A172 (cell line): Measurements from ENCODE around the genes C17orf99, SYNGR2 and BIRC5.

GRCh38 chr17:77461217-77461857, 180.0 kb downstream of the SEPTIN9 start:
- RAMPAGE, long total RNA: no peak

GRCh38 chr17:77472541-77473390, 191.5 kb downstream of the SEPTIN9 start:
- RAMPAGE, long total RNA: no peak

GRCh38 chr17:77489670-77490471, 208.6 kb downstream of the SEPTIN9 start:
- RAMPAGE, long total RNA: no peak

DNA sequence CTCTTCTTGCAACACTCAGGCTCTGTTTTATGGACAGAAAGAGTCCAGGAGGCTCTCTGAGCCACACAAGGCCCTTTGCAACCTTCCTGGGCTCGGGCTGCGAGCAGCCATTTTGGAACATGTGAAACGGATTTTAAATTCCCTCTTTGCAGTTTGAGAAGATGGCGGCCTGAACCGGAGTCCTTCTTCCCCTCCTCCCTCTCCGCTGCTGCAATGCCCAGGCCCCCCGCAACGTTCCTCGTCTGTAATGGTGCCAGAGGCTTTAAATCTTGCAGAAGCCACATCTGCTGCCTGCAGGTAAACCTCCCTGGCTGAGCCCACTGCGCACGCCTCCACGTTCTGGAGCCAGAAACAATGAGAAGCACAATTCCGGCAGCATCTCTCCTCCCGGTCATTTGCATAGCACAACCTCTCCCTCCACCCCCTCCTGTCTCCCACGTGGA, 245.6 kb downstream of the SEPTIN9 start:
- RAMPAGE, long total RNA: no peak

- RAMPAGE, long total RNA: no peak
Measured at GRCh38 chr17:77600830-77601531, 319.7 kb downstream of the SEPTIN9 start.

DNA sequence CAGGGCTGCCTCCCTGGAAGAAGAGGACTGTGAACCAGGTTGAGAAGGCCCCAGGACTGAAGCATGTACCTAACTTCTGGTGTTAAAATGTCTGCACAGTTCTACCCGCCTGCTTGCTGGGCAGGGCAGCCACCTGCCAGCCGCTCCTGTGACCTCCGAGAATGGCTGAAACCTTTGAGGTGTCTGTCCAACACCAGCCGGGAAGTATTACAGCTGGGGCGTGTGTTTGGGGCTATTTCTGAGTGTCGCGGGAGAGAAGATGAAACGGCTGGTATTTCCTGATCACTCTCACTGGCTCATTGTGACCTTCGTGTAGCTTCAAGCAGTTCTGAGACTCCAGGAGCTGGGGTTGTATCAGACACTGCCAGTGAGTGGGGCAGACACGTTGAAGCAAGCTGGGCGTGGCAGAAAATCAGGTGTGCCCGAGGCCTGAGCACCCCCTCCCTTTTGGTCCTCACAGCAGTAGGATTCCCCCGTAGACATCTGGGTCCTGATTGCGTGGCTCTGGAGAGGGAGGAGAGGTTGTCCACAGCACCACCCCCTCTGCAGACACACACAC, 93.8 kb upstream of the TNRC6C start:
- RAMPAGE, long total RNA: no peak

DNA sequence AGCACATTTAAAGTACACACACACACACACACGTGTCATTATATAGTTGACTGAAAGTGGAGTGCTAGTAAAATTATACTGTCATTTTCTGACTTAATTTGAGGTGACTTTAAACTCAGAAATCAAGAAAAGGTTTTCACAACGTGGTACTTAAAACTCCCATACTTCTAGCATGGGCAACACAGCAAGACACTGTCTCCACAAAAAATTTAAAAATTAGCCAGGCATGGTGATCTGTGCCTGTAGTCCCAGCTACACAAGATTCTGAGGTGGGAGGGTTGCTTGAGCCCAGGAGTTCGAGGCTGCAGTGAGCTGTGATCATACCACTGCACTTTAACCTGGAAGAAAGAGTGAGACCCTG, 37.2 kb downstream of the TNRC6C start:
- RAMPAGE, long total RNA: no peak

GRCh38 chr17:78003841-78004506, 45.5 kb downstream of the TNRC6C start:
- RAMPAGE, long total RNA: no peak

DNA sequence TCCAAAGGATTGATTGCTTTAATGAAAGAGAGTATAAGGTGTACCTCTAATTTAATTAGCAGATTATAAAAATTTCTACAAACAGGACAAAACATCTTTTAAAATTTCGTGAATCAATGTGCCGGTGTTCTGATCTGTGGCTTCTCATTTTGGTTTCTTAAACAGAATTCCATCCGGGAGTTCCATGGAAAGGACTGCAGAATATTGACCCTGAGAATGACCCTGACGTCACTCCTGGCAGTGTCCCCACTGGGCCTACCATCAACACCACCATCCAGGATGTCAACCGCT, 35.2 kb downstream of the TMC6 start:
- RAMPAGE, long total RNA: no peak

GRCh38 chr17:78112828-78113392, 15.6 kb downstream of the TMC6 start:
- RAMPAGE, long total RNA: no peak

GRCh38 chr17:78138941-78139548, 7.1 kb upstream of the C17orf99 start:
- RAMPAGE, long total RNA: no peak

DNA sequence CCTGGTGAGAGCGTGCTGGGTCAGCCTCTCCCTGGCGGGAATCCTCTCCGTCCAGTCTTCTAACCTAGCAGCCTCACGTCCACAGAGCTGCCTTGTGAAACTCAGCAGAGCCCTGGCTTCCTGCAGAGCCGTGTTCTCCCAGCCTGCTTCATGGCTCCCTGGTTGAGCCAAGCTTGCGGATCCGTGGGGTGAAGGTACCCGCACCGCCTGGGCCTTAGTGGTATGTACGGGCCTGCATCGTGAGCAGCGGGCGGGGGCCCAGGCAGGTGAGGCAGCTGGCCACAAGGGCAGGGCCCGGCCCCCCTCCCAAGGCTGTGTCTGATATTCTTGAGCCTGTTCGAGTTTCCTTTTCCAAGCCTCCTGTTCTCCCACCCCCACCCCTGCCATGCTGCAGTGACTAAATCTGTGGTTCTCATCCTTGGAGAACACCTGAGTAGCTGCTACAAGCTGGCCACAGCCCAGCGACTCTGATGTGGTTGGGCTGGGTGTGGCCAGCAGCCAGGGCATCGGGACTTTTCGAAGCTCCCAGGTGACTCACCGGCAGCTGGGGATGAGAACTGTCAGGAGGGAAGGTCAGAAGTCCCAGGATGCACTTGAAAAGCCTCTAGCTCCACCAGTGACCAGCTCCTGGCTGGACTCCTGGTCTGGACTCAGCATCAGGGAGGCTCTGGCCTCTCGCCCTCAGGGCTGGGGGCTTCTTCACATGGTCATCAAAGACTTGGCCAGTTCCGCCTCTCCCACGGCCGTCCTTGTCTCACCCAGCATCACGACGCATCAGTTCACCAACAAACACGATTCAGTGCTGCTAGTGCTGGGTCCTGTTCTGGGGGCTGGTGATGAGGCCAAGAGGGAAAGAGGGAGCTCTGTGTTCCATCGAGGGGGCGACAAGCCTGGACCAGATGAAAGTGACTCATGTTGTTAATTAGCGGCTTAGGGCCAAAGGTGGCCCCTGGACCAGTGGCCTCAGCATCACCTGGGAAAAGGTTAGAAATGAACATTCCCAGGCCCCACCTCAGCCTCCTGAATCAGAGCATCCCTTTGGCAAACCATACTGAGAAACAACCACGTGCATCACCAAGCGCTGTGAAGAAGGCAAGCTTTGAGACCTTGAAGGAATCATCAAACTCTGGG, 4.1 kb upstream of the C17orf99 start:
- RAMPAGE, long total RNA: no peak

GRCh38 chr17:78145102-78145997, 835 bp upstream of the C17orf99 start:
- RAMPAGE, long total RNA: no peak

- RAMPAGE, long total RNA: no peak
Measured at GRCh38 chr17:78146053-78146598, at the start of gene C17orf99. TSS of gene C17orf99 (plus strand) at chr17:78146385.

GRCh38 chr17:78147210-78148096, 1.3 kb downstream of the C17orf99 start:
- RAMPAGE, long total RNA: no peak

GRCh38 chr17:78168134-78169370, at the start of gene SYNGR2:
TSS of gene SYNGR2 (plus strand) at chr17:78168581.
- RAMPAGE, long total RNA: start-site peak on the plus strand at chr17:78168593-78168611, 186 and 86 reads in 2 replicates

DNA sequence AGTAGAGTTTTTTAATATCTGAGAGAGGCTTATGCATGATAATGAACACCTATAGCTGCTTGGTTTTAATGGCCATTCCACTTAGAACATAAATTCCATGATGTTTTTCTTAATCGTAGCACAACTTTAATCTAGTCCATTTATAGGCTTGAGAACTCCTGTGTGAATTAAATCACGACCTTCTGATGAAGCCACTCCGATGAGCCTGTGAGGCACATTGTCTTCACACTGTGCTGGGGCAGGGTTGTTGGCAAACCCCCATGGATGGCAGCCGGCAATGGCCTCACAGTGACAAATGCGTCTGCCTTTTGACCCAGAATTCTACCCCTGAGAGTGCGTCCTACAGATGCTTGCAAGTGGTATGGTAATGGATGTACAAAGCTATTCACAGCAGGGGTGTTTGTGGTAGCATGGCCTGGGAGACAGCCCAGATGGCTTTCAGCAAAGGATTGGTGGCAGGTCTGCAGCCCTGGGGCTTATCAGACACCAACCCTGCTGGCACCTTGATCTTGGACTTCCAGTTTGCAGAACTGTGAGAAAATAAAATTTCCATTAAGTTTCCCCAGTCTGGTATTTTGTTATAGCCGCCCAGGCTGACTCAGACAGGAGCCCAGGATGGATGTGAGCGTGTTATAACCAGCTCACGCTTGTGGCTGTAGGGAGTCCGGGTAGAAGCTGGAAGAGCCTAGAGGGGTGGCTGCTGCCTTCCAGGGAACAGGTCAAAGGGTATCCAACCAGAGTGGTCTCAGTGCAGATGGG, 10.0 kb downstream of the AFMID start:
- RAMPAGE, long total RNA: no peak

GRCh38 chr17:78202737-78203028, 11.4 kb upstream of the BIRC5 start:
- RAMPAGE, long total RNA: no peak

DNA sequence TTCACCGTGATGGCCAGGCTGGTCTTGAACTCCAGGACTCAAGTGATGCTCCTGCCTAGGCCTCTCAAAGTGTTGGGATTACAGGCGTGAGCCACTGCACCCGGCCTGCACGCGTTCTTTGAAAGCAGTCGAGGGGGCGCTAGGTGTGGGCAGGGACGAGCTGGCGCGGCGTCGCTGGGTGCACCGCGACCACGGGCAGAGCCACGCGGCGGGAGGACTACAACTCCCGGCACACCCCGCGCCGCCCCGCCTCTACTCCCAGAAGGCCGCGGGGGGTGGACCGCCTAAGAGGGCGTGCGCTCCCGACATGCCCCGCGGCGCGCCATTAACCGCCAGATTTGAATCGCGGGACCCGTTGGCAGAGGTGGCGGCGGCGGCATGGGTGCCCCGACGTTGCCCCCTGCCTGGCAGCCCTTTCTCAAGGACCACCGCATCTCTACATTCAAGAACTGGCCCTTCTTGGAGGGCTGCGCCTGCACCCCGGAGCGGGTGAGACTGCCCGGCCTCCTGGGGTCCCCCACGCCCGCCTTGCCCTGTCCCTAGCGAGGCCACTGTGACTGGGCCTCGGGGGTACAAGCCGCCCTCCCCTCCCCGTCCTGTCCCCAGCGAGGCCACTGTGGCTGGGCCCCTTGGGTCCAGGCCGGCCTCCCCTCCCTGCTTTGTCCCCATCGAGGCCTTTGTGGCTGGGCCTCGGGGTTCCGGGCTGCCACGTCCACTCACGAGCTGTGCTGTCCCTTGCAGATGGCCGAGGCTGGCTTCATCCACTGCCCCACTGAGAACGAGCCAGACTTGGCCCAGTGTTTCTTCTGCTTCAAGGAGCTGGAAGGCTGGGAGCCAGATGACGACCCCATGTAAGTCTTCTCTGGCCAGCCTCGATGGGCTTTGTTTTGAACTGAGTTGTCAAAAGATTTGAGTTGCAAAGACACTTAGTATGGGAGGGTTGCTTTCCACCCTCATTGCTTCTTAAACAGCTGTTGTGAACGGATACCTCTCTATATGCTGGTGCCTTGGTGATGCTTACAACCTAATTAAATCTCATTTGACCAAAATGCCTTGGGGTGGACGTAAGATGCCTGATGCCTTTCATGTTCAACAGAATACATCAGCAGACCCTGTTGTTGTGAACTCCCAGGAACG, at the start of gene BIRC5:
BIRC5 (plus strand) TSS at position 315 of the 1,137 bp plus-strand sequence.
- RAMPAGE, long total RNA: start-site peak on the plus strand centred at position 347 of the sequence, 47 bp wide, 484 and 543 reads in 2 replicates

GRCh38 chr17:78278195-78278900, 46.9 kb downstream of the TMEM235 start:
- RAMPAGE, long total RNA: no peak